Metastatic Breast Carcinoma in the Brain (tissue), 10 donors: ENCODE results near the genes LCORL and SOD3.

- PRO-cap, 10 experiments: peak in 10 of 10 experiments; most common plus-strand start chr4:18021923 (in 8); most common minus-strand start chr4:18021753 (in 10)
Measured at GRCh38 chr4:18021627-18022227, at the start of gene LCORL. Gene LCORL, minus strand, starts transcription at chr4:18021755.

GRCh38 chr4:18418074-18418550 is 396.6 kb upstream of the LCORL start:
- PRO-cap, 10 experiments: no peak in any of the 10 experiments

DNA sequence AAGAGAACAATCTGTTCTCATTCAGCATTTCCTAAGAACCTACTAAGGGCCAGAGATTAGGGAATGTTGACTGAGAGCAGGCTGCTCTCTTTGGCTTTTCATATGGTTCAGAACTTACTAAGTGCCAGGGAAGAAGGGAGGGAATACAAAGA is 14.7 kb downstream of the SLIT2 start:
- PRO-cap, 10 experiments: no peak in any of the 10 experiments

- PRO-cap, 10 experiments: no peak in any of the 10 experiments
Measured at GRCh38 chr4:20589266-20589753, 110.9 kb upstream of the PACRGL start.

- PRO-cap, 10 experiments: no peak in any of the 10 experiments
Measured at GRCh38 chr4:20743362-20743910, 43.2 kb downstream of the PACRGL start.

DNA sequence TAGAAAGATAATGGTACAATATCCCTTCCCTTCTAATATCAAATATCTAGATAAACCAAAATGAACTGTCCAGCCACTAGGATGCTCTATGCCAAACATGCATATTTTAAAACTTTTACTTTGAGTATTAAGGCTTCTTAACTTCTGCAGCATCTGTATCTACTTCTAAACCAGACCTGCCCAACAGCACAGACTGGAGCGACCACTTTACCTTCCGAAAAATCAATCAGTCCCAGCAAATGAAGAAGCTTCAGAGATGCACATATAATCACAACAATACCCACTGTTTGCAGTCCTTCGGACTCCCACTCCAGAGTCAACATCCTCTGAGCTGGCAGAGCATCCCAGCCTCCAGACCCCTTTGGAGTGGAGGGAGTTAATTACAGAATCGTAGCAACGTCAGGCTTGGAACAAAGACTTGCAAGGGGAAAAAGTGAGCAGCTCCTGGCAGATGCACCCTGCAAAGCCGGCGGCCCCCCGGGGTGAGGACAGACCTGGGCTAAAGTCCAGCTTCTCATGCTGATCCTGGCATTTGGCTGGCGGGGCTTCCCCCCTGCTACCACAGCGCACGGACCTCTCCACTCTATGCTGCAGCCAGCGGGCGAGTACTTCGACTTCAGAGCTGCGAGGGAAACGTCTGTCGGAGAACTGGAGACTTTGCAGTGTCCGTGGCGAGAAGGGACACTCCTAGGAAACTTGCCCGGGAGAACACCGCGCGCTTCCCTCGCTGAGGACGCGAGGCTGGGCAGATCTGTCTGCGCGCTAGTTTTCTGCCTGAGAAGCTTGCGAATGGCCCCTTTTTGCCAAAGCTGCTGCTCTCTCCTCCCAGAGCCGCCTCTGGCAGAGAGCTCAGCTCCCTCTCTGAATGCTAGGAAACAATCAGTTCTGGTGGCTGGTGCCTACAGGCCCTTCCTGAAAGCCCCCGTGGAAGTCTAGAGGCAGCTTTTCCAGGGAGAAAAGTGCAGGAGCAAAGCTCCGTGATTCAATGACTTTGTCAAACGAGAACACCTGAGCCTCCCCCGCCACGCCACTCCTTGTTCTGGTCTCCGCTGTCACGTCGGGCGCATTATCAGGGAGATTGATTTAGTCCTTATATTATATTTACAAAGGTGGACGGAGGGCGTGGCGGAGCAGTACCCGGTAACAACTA is 283.7 kb downstream of the PACRGL start:
- PRO-cap, 10 experiments: no peak in any of the 10 experiments

GRCh38 chr4:22491034-22491478 is 24.8 kb downstream of the ADGRA3 start:
- PRO-cap, 10 experiments: no peak in any of the 10 experiments

- PRO-cap, 10 experiments: no peak in any of the 10 experiments
Measured at GRCh38 chr4:22510333-22510841, 5.5 kb downstream of the ADGRA3 start.

GRCh38 chr4:22514456-22514817 is 1.4 kb downstream of the ADGRA3 start:
- PRO-cap, 10 experiments: no peak in any of the 10 experiments

DNA sequence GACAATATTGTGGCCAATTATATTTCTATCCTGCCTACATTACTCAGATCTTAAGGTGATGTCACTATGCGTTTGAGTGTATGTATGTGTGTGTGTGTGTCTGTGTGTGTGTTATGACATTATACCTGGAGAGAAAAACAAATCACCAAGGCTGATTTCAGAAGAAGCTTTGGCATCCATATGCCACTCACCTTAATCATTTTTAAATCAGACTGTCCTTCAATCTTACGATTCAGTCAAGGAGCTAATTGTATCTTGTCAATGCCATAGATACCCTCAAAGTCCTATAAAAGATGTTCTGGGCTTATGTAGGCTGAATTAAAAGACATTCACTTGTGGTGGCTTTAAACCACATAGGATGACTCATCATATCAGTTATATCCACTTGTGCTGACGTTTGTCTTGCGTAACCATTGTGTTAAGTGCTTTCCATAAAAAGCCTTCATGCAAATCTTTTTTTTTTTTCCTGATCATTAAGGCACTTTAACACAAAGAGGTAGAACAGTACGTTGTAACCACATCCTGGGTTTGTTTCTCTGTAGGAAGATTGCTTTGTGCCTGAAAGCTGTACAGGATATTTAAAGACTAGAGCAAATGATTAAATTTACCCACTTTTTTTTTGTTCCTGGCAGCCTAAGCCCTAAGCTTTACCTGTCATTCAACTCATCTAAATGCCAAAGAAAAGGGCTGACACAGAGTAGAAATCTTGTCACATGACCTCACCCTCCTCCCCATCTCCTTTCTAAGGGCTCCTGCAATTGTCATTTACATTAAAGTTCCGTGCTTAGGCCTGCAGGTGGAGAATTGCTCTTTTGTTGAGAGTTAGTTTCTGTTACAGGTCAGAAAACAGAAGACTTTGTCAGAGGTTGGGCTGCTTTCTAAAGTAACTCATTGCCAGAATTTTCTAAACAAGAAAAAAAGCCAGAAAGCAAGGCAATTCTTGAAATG is 555.9 kb downstream of the PPARGC1A start:
- PRO-cap, 10 experiments: no peak in any of the 10 experiments

DNA sequence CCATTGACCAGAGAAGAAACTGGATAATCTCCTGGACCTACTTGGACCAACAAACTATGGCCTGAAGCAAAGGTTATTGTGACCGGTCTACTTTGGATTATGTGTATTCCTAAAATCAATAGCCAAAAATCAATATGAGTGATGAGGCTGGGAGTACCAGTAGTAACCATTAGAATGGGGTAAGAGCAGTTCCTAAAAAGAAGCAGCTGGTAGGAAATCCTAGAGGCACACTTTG is 249.3 kb downstream of the PPARGC1A start:
- PRO-cap, 10 experiments: no peak in any of the 10 experiments

DNA sequence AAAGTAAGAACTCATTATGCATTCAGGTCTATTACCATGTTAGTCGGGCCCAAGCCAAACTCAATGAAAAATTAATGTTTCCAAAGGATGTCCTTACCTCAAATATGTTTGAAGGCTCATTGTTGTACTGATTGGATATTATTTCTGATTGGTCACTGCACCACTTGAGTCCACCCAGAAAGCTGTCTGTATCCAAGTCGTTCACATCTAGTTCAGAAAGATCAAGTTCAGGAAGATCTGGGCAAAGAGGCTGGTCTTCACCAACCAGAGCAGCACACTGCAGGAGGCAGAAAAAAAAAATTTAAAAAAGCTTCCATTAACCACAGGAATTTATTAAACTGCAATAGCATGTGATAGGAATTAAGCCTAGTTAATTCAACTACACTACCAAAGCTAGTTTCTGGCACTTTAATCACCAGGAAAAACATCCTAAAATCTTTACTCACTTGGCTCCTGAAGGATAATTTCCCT is 5.2 kb downstream of the PPARGC1A start:
- PRO-cap, 10 experiments: no peak in any of the 10 experiments

- PRO-cap, 10 experiments: no peak in any of the 10 experiments
Measured at GRCh38 chr4:23888353-23888583, 1.6 kb downstream of the PPARGC1A start.

GRCh38 chr4:24521719-24522390 is 62.5 kb downstream of the DHX15 start:
- PRO-cap, 10 experiments: no peak in any of the 10 experiments

- PRO-cap, 10 experiments: no peak in any of the 10 experiments
Measured at GRCh38 chr4:24539806-24540589, 44.4 kb downstream of the DHX15 start.

DNA sequence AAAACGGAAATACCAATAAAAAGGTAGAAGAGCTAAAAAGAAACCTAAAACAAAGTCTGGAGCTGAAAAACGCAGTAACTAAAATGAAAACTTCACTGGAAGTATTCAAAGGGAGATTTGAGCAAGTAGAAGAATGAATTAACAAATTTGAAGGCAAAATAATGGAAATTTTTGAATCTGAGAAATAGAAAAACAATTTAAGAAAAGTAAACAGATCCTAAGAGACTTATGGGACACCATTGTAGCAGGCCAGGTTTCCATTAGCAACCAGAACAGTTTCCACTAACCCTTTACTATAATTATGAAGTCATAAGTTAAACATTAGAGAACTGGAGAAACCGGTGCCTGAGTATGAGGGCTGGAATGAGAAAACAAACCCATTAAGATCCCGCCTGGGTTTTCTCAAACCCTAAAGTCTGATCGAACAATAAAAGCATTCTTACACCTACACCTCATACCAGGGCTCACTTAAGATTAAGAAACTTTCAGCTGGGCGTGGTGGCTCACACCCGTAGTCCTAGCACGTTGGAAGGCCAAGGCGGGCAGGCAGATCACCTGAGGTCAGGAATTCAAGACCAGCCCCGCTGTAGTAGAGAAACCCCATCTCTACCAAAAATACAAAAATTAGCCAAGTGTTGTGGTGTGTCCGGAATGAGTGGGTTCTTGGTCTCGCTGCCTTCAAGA is 13.6 kb upstream of the DHX15 start:
- PRO-cap, 10 experiments: peak in 3 of 10 experiments; most common plus-strand start position 514 of the sequence (in 2); most common minus-strand start position 262 of the sequence (in 1)

- PRO-cap, 10 experiments: peak in 1 of 10 experiments; most common plus-strand start chr4:24658311 (in 1)
Measured at GRCh38 chr4:24657807-24658472, 73.6 kb upstream of the DHX15 start.

DNA sequence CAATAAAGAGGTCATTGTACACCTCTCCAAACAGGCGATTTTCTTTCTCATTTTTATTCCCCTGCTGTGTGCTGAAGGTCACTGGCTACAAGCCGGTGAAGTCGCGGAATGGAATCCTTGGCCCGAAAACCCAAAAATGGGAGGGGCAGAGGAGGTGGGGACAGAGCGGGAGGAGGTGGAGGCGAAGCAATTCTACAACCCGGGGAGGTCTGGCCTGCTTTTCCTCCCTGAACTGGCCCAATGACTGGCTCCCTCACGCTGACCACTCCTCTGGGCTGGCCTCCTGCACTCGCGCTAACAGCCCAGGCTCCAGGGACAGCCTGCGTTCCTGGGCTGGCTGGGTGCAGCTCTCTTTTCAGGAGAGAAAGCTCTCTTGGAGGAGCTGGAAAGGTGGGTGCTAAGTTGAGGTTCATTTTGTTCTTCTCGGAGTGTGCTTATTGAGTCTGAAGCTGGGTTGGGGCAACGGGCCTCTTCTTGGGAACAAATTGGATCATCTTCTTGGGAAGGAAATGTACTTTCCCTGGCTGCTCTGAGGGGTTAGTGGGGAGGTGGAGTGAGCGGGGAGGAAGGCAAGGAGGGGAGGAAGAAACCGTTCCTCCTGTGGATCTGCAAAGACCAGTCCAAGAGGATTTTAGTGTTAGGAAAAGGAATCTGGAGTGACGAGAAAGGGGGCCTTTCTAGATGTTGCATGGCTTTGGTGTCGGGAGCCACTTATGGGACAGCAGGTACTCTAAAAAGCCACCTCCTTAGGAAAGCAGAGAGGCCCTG is at the start of gene SOD3:
Gene SOD3 (plus strand): TSS at position 312 of the 768 bp plus-strand sequence.
- PRO-cap, 10 experiments: peak in 10 of 10 experiments; most common plus-strand start position 325 of the sequence (in 10); most common minus-strand start position 110 of the sequence (in 1)

GRCh38 chr4:24819694-24820179 is 24.4 kb downstream of the SOD3 start:
- PRO-cap, 10 experiments: no peak in any of the 10 experiments

DNA sequence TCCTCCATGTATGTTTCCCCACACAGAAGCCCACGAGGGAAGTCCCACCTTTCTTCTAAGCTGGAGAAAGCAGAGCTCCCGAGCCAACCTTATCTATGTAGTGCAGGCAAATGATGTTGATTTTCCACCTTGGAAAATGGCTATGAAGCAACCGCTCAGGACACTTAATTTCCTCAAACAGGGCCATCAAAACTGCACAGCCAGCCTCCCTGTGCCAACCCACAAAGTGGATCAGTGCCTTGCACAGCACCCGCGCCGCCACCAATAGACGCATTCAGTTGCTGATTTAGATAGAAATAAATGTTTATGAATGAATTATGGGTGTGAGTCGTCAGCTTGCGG is 46.9 kb downstream of the SOD3 start:
- PRO-cap, 10 experiments: no peak in any of the 10 experiments